ENCODE measurements around a stretch of chr15.

- PRO-cap, 2 experiments: no peak in any of the 2 experiments
Measured at GRCh38 chr15:40743378-40744208, 11.5 kb downstream of the RMDN3 start.

GRCh38 chr15:40751170-40751703 lies 3.8 kb downstream of the RMDN3 start:
- PRO-cap, 2 experiments: no peak in any of the 2 experiments

GRCh38 chr15:40845395-40846473 lies 1.9 kb downstream of the SPINT1 start:
- PRO-cap, 2 experiments: no peak in any of the 2 experiments

GRCh38 chr15:40852656-40853756 lies 9.2 kb downstream of the SPINT1 start:
- PRO-cap, 2 experiments: no peak in any of the 2 experiments

- PRO-cap, 2 experiments: no peak in any of the 2 experiments
Measured at GRCh38 chr15:40904594-40905142, 10.4 kb downstream of the VPS18 start.

DNA sequence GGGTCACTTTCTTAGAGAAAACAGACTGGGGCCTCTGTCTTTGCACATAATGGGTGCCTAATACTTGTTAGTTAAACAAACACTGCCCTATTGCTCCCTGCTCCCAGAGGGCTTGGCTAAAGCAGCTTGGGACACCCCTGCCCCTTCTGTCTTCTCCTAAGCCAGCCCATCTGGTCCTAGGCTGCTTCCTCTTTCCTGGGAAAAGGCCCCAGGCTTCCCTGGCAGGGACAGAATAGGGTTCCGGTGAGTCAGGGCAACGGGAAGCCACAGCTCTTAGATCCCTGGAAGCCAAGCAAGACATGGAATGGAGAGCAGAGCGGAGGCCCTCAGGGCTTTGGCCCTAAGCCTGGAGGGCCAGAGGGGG lies 11.6 kb downstream of the VPS18 start:
- PRO-cap, 2 experiments: no peak in any of the 2 experiments

- PRO-cap, 2 experiments: peak in 1 of 2 experiments; most common plus-strand start chr15:40940383 (in 1); most common minus-strand start chr15:40940447 (in 1)
Measured at GRCh38 chr15:40940065-40940786, 11.1 kb downstream of the DLL4 start.

- PRO-cap, 2 experiments: no peak in any of the 2 experiments
Measured at GRCh38 chr15:40942365-40943034, 10.8 kb upstream of the CHAC1 start.

DNA sequence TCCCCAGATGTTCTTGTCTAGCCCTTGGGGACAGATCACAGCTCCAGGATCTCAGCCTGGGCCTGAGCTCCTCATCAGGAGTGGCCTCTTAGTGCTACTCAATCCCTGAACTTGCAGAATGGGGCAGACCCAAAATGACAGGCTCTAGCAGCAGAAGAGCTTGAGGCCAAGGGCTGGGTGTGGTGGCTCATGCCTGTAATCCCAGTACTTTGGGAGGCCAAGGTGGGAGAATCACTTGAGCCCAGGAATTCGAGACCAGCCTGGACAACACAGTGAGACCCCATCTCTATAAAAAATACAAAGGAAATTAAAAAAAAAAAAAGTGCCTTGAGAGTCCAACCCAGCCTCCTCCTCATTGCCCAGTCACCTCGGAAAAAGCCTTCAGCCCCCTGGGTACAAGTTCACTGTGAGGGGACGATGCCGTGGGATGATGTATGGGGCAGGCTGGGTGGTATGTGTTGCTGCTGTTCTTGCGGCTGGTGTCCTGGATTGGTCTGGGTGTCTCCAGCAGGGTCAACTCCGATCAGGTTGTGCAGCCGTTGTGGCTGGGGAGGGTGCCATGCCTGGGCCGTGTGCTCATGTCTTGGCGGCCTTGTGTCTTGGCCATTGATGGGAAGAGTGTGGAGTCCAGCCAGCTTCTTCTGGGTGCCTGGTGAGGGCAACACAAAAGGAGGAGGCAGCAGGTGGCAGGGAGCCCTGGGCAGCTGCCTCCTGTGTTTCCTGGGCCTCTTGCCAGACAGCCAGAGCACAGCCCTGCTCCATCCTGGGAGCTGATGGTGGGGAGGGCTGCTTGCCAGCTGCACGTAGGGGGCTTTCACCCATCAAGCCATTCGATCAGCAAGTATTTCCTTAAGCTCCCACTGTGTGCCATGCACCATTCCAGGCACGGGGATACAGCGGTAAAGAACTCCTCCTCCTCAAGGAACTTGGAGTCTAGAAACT lies 4.1 kb downstream of the CHAC1 start:
- PRO-cap, 2 experiments: no peak in any of the 2 experiments

GRCh38 chr15:40960891-40961521 lies 7.7 kb downstream of the CHAC1 start:
- PRO-cap, 2 experiments: no peak in any of the 2 experiments

DNA sequence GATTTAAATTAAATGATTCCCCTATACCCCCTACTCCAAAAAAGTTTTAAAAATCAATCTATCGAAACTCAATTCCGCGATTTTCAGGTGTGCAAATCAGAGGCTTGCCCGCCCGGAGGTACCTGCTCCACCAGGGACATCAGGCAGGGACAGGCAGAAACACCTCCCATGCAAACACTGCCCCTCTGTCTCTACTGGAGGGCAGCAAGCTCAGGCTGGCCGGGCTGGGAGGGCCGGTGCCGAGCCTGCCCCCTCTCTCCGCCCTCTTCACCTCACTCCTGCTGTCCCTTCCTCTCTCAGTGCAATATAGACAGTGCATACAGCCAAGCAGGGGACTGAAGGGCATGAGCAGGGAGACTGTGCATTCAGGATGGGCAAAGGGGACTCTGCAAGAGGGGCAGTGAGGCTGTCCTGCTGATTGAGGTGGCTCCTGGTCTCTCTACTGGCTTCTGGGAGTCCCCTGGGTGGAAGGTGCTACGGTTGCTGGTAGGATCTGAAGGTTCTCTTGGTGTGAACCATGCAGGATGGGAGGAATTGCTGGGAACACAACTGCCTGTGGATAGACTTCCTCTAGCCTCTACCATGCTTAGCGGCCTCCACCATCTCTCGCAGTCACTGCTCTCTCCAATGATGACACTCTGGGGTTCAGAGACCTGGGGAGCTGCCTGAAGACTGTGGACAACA lies 26.0 kb downstream of the CHAC1 start:
- PRO-cap, 2 experiments: no peak in any of the 2 experiments

- PRO-cap, 2 experiments: no peak in any of the 2 experiments
Measured at GRCh38 chr15:40985306-40986270, 32.3 kb downstream of the CHAC1 start.

GRCh38 chr15:41071654-41072226 lies 44.3 kb downstream of the INO80 start:
- PRO-cap, 2 experiments: no peak in any of the 2 experiments

- PRO-cap, 2 experiments: no peak in any of the 2 experiments
Measured at GRCh38 chr15:41241147-41242011, 10.3 kb downstream of the CHP1 start.

GRCh38 chr15:41258809-41259594 lies 27.9 kb downstream of the CHP1 start:
- PRO-cap, 2 experiments: no peak in any of the 2 experiments

DNA sequence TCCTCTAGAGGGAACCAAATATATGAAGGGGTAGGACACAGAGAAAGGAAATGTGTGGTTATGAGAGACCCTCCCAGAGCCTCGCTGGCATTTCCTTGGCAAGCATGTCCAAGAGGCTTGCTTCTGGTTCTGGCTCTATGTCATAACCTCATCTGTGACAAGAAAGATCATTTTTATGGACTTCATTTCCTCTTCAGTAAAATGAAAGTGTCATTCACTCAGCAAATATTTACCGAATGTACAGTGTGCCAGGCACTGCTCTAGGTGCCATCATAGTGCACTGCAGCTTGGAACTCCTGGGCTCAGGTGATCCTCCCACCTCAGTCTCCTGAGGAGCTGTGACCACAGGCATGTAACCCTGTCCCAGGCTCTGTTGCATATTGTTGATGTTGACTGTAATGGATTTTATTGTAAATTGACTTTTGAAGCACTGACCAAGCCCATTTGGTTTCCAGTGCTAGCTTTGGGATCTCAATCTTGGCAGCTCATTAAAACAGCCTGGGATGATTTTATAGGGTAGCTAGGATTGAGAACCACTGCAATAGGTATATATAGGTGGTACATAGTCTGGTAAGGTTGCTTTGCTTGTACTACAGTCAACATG lies 18.7 kb upstream of the ITPKA start:
- PRO-cap, 2 experiments: no peak in any of the 2 experiments

- PRO-cap, 2 experiments: no peak in any of the 2 experiments
Measured at GRCh38 chr15:41482074-41482942, 11.4 kb upstream of the ITPKA start.

DNA sequence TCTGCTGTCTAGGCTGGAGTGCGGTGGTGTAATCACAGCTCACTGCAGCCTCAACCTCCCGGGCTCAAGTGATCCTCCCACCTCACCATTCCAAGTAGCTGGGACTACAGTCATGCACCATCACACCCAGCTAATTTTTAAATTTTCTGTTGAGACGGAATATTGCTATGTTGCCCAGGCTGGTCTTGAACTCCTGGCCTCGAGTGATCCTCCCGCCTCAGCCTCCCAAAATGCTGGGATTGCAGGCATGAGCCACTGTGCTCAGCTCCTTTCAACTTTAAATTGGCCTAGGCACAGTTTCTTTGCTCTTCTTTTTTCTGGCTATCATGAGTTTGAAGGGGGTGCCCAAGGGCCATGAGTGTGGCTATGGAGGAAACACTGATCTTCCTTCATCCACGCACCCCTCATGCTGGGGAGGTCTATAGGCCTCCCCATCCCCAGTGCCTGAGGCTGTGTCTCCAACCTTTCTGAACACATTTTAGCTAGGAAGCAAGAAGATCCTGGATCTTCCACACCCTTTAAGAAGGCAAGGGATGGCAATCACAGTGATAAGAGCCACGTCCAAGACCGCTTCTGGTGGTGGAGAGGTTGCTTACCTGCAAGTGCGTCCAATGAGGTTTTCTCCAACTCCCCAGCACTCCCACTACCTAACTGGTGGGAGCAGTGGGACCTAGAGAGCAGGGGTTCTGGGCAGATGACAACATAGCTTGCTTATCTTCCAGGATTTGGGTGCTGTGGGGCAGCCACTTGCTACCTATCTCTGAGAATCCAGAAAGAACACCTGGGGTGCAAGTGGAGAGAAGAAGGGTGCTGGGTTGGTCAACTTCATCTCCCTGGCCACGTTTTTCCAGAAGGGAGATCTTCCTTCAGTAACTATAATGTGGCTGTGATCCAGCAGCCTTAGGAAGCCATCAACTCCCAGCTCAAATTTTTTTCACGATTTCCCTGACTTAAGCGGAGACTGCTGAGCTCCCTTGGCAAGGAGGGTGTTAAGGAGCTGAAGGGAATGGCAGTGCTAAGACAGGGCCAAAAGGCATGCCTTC lies 9.5 kb upstream of the ITPKA start:
- PRO-cap, 2 experiments: no peak in any of the 2 experiments

- PRO-cap, 2 experiments: no peak in any of the 2 experiments
Measured at GRCh38 chr15:41520323-41521115, 6.9 kb upstream of the LTK start.

GRCh38 chr15:41661375-41662263 lies 102.6 kb downstream of the TYRO3 start:
- PRO-cap, 2 experiments: peak in 2 of 2 experiments; most common plus-strand start chr15:41662032 (in 2); most common minus-strand start chr15:41661901 (in 1)

Data from heart right ventricle (tissue), 2 donors.